Sternocleidomastoid (tissue), 1 donor: ENCODE measurements around a stretch of chr18.

- PRO-cap = bidirectional peak, plus-strand start at chr18:5238081, minus-strand start at chr18:5237778
Measured at GRCh38 chr18:5237653-5238241, 40.7 kb upstream of the AKAIN1 start.

DNA sequence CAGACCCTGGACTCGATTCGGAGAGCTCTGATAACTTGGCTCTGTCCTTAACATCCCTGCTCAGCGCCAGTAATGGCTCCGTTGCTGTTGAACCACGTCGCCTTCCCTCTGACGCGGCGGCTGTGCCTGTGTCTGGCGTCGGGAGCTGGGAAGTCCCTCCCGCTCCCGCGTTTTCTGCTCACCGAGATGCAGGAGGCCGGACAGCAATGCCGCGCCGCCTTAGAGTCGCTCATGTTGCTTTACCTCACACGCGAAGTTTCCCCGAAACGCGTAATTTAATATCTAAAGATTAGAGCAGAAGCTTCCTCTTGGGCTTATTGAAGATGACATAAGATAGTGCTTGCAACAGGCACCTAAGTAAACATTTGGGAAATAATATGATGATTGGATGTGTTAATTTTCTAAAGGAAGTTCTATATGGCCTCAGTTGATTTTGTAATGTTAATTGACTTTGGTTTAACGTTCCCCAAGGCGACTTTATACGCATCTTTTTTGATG, 1.4 kb upstream of the ZBTB14 start:
- PRO-cap = bidirectional peak, plus-strand start at position 181 of the sequence, minus-strand start at position 110 of the sequence

DNA sequence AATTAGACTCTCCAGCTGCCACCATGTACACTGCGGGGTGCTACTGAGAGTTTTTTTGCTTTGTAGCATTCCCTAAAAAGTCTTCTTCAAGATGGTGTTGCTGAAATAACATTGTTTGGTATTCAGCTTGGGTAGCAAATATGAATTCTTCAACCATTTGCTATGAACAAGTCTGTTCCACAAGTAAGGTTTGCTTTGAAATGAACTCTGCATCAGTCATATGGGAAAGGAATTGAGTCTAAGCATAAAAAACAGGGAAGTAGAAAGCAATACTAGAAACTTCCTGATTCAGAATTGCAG, 28.6 kb downstream of the EPB41L3 start:
- PRO-cap = no peak

DNA sequence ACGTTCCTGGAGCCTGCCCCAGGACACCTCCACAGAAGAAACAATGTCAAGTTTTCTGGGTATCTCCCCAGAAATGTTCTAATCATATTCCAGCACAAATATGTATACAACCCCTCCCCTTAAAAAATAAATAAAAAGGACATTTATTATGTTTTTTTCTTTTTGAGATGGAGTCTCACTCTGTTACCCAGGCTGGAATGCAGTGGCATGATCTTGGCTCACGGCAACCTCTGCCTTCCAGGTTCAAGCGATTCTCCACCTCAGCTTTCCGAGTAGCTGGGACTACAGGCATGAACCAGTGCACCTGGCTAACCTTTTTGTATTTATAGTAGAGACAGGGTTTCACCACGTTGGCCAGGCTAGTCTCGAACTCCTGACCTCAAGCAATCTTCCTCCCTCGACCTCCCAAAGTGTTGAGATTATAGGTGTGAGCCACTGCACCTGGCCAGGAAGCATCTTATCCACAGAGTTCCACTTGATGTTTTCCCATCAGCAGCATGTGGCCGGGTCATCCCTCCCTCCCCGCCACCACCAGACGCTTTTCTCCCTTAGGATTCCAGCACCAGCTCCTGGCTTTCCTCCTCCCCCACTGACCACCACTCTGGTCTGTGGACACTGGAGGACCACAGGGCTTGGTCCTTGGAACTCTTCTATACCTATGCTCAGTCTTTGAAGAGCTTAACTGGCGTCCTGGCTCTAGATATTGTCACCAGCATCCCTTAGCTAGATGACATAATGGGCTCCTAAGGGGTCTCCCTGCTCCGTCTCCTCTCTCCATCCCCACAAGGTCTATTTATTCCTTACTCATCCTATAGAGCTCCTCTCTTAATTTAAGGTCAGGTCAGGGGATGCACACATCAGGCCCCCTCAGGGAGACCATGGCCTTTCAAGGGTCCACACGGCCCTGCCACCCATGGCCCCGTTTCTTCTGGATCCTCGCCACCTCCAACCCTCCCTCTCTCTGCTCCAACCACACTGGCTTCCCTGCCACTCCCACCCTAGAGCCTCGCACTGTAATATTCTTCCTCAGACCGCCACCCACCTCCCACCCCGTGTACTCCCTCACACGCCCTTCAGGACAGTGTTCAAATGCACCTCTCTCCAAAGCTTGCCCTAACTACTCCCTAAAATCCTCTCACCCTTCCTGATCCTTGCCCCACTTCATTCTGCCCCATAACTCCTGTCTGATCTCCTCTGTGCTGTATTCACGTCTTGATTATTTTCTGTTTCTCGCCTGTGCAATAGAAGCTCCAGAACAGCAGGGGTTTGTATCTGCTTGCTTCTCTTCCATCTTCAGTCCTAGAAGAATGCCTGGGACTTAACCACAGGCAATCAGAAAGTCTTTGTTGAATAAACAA, 26.0 kb downstream of the EPB41L3 start:
- PRO-cap = no peak

- PRO-cap = no peak
Measured at GRCh38 chr18:5581946-5582412, 38.2 kb upstream of the EPB41L3 start.

DNA sequence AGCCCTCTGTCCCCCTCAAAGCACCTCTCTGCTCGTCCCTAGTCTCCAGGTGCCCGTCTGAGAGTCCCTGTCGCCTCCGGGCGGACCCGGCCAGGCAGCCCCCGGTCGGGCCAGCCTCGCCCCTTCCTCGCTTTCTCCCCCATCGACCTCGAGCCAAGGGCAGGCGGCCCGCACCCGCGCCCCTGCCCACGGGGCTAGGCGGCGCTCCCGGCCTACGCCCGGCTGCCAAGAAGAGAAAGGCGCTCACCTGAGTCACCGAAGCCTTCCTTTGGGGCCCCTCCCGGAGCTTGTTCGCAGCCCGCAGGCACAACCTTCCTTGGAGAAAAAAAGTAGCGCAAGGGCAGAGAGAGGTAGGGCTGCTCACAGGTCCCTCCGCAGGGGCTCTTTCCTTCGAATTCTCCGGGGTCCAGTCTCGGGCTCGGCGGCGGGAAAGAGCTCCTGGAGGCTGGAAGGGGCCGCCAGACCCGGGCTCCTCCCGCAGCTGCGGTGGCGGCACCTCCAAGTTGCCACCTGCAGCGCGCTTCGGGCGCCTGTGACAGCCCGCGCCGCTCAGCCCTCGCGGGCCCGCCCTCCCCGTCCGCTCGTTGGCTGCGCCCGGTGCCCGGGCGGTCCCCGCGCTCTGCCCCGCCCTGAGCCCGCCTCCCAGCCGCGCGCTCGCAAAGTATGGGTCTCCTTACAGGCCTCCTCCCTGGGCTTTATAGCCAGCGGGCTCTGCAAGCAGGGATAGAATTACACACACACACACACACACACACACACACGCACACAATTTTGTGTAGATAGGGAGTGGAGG, 86.5 kb upstream of the EPB41L3 start:
- PRO-cap = bidirectional peak, plus-strand start at position 697 of the sequence, minus-strand start at position 505 of the sequence

GRCh38 chr18:6039483-6040318, 144.4 kb upstream of the TMEM200C start:
- PRO-cap = no peak

GRCh38 chr18:6256400-6257025, 158.2 kb downstream of the L3MBTL4 start:
- PRO-cap = no peak

GRCh38 chr18:6370336-6371156, 44.2 kb downstream of the L3MBTL4 start:
- PRO-cap = no peak

- PRO-cap = no peak
Measured at GRCh38 chr18:6478641-6478866, 63.8 kb upstream of the L3MBTL4 start.

DNA sequence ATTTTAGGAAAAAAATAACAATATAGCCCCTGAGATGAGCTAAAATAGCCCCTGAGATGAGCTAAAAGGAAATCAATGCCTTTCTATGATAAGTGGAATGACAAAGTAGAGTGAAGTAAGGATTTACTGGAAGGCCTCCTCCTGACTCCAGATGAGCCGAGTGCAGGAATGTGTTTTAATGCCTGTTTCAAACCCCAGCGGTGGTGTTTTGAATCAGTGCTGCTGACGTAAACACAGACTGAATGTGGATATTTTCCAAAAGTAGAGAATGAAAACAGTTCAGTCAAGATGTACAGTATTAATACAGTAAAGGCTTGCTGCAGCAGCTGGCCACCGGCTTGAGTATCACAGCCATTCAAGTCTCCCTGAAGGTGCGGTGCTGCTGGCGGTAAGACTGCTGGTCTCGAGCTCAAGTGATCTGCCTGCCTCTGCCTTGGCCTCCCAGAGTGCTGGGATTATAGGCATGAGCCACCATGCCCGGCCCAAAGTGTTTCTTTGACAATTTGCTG, 46.7 kb downstream of the ARHGAP28 start:
- PRO-cap = no peak

DNA sequence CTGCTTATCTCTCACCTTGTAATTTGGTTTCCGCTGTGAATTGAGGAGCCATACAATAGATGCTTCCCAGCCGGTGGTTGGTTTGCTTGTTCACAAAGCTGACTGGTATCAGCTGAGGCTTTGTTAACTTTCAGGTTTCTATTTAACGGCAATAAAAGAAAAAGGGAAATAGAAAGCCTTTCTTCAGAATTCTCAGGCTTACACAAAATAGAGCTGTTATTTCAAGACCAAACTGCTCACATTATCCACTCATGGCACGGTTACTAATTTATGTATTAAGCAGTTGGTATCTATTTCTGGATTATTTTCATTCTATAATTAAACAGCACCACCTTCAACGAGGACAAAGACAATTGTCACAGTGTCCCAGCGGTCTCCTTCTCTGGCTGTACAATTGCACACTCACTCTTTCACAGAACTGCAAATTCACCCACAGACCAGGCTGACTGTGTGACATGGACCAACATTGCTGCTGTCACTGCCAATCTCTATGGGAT, 26.3 kb downstream of the LRRC30 start:
- PRO-cap = no peak

- PRO-cap = no peak
Measured at GRCh38 chr18:7577562-7578349, 10.6 kb downstream of the PTPRM start.

GRCh38 chr18:7967460-7967912, 400.4 kb downstream of the PTPRM start:
- PRO-cap = no peak

DNA sequence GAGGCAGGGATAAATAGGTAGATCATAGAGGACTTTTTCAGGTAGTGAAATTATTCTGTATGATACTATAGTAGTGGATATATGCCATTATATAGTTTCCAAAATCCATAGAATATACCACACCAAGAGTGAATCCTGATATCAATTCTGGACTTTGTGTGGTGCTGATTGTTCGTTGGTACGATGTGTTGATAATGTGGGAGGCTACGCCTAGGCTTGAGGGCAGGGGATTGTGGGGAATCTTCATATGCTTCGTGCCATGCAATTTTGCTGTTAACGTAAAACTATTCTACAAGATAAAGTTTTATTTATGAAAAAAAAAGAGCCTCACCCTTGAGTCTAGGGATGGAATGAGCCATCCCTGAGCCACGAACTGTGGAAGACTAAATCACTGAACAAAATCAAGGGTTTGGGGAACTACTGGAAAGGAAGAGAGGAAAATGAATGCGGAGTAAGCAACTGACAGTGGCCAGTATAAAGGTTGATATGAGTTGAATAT, 409.2 kb downstream of the PTPRM start:
- PRO-cap = no peak

GRCh38 chr18:8142963-8143162, 466.4 kb upstream of the RAB12 start:
- PRO-cap = no peak

DNA sequence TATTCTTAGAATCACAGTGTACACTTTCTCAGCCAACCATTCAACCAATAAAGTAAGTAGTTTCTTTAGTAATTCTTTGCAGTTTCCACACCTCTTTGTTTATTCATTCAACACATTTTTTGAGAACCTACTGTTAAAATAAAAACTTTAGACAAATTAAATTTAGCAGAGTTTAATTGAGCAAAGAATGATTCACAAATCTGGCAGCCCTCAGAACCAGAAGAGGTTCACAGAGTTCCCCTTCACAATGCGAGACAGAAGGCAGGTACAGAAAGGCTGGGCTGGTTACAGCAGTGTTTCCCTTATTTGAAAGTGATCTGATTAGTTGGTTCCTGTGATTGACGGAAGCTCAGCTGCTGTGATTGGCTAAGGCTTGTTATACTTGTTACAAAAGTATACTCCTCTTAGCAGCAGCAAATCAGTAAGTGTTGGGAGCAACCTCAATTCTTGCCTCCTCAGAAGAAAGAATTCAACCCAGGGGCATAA, 432.0 kb upstream of the RAB12 start:
- PRO-cap = no peak

DNA sequence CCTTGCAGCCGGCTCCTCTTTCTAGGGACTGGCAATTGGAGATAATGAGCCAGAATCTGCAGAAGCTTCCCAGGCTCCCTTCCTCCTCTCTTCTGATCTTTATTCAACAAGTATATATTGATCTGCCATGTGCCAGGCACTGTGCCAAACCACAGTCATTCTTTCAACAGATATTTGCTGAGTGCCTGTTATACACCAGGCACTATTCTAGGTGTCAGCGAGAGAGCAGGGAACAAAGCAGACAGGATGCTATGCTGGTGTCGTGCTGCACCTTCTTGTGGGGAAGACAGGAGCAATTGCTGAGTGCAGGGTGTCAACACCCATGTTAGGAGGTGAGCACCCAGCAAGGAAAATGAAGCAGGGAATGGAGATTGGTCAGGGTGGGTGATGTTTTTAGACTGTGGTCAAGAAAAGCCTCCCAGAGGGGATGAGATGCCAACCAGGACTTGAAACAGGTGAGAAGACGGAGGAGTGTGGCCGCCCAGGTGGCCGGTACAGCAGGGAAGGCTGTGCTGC, 307.7 kb upstream of the RAB12 start:
- PRO-cap = no peak

DNA sequence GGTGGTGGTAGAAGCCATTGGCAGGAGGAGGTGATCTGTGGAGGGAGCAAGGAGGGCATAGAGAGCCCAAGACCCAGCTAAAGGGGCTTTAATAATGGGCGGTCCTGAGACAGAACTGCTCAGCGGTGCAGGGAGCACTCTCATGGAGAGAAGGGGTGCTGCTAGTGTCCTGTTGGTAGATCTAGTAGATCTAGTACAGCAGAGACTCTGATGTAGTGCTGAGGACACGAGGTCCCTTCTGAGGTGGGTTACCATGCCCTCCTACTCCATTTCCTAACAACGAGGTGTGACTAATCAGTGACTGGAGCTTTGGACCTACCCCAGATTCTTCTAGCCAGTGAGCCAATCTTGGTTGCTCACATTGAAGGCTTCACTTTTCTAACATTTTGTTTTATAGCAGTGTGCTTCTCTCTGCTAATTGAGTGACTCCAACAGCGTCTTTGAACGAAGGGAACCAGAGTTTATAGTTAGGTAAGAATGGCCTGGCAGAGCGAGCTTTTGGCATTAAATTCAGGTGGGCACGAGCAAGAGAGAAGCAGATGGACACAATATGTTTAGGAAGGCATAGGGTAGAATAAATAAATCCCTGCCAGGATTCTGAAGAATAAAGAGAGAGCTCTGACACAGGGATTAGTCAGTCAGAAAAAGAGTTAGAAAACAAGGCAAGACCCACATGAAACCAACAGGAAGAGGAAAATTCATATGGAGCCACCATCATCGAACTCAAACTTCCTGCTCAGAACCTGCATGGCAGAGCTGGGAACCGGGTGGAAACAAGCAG, 306.0 kb upstream of the RAB12 start:
- PRO-cap = no peak

DNA sequence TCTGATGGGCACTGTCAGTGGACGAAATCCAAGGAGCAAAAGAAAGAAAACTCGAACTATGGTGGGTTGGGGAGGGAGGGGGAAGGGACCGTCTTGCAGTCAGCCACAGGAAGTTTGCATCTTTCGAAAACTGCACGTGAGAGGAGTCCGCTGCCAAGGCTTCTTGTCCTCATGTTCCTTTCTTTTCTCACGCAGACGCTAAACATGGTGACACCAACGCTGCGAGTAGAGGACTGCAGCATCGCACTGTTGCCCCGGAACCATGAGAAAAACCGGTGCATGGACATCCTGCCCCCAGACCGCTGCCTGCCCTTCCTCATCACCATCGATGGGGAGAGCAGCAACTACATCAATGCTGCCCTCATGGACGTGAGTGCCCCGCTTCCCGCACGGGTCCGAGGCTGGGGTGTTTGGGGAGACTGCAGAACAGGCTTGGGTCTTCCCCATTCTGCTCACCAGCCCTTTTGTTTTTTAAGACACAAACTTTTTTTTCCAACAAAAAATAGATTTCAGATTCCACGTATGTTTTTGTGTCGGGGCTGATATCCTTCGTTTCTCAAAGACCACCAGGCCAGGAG, 230.2 kb upstream of the RAB12 start:
- PRO-cap = no peak